Left colon (tissue), 1 donor: ENCODE data around the gene AK7.

DNA sequence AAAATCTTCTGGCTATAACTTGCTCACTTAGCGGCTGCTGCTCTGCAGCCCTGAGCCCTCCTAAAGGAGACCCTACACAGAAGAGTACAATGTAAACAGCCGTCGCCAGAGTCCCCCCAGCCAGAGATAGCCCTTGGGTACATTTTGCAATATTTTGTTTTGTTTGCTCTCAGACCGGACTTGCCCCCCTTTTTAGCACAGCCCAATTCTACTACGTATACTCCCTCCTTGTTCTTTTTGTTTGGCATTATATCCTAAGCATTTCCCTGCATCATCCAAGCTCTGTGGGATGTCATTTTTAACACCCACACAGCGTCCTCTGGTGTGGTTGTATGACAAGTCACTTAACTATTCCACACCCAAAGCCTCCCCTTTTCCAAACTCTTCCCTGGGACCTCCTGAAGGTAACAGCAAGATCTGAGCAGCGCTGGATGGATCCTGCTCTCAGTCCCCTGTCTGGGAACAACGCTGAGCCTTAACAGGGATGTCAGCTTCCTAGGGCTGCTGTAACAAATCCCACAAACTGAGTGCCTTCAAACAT is 25.4 kb upstream of the TCL1B start:
- PRO-cap, result no peak

DNA sequence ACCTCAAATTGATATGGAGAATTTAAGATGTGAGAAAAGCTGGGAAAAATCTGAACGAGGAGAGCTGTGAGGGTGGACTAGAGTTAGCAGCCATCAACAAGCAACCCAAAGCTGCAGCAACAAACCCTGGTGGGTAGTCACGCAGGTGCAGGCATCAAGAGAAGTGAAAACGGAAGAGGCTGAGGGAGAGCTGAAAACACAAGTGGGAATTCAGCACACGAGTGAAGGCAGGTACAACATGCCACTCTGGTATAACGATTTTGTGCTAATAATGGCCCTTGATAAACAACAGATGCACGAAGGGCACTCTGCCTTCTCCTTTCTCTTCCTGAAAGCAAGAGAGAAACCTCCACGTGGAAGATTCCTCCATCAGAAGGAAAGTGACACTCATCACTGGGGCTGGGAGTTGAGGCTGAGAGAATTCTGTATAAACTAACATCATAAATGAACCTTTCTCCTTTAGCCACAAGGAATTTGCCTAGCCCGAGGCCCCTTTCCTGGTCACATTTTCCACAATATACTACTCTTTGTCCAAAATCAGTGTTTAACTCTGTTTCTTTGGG is 11.6 kb downstream of the TCL1B start:
- PRO-cap, result no peak

DNA sequence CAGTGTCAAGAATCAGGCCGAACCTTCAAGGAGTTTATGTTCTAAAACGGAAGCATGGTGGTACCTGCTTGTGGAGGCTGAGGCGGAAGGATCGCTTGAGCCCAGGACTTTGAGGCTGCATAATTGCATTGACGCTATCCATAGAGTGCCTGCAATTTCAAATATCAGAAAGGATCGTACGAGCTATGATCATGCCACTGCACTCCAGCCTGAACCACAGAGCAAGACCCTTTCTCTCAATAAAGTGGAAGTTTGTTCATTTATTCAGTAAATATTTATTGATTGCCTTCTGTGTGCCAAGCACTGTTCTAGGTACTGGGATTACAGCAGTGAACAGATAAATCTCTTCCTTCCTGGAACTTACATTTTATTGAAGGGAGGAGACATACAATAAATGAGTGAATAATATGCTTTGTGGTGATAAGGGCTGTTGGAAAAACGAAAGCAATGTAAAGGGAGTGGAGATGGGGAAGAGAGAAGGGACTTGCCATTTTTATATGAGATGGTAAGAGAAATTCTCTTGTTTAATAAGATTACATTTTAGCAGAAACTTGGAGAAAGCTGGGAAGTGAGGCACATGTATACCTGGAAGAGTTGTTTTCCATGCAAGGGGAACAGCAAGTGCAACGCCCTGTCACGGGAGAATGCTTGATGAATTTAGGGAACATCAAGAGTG is 1.6 kb downstream of the GSKIP start:
- PRO-cap, result bidirectional peak, plus-strand start at position 452 of the sequence, minus-strand start at position 339 of the sequence

DNA sequence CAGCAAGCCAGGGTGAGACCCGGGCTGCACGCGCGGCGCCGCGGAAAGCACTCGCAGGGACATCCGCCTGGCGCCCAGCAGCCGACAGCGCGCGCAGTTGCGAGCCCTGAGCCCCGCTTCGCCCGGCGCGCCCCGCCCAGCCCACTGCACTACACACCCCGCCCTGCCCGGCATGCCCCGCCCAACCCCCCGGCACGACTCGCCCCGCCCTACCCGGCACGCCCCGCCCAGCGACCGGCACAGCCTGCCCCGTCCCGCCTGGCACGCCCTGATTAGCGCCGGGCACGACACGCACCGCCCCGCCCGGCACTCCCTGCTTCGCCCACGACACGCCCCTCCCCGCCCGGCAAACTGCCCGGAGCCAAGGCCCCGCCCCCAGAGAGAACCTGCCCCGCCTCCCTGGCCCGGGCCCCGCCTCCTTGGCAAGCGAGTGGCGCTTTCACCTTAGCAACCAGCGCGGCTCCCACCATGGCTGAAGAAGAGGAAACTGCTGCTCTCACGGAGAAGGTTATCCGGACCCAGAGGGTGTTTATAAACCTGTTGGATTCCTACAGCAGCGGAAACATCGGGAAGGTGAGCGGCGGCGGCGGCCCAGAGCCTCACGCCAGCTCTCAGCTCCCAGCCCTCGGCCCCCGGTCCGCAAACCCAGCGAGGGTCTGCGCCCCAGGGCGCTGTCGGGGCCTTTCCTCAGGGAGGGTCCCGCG is at the start of gene AK7:
TSS of gene AK7 (plus strand) at position 442 of the 704 bp plus-strand sequence.
- PRO-cap, result bidirectional peak, plus-strand start at position 469 of the sequence, minus-strand start at position 93 of the sequence; unidirectional peak, plus-strand start at position 559 of the sequence

DNA sequence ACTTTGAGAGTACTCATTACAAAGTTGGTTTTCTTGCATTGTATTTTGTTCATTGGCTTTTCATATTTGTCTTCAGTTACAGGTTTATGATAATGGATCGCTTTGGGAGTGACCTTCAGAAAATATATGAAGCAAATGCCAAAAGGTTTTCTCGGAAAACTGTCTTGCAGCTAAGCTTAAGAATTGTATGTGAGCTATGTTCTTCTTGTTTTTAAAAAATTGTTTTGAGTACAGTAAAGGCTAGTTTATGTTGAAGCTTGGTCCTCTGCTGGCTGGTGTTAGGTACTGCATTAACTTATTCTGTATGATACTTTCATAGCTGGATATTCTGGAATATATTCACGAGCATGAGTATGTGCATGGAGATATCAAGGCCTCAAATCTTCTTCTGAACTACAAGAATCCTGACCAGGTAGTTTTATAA is 55.6 kb downstream of the VRK1 start:
- PRO-cap, result no peak

DNA sequence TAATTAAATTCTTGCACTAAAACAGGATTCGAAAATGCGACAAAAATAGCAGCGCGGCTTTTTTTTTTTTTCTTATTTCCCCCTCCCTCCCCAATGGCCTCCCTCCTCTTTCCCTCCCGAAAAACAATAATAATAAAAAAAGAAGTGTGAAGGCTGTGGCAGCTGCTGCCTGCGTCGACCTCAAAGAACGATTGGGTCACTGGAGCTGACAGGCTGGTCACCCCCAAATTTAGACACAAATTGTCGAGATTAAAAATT is 1041.6 kb downstream of the VRK1 start:
- PRO-cap, result no peak

- PRO-cap, result no peak
Measured at GRCh38 chr14:98351637-98351916, 920.4 kb downstream of the BCL11B start.

- PRO-cap, result no peak
Measured at GRCh38 chr14:98624659-98625004, 647.4 kb downstream of the BCL11B start.

DNA sequence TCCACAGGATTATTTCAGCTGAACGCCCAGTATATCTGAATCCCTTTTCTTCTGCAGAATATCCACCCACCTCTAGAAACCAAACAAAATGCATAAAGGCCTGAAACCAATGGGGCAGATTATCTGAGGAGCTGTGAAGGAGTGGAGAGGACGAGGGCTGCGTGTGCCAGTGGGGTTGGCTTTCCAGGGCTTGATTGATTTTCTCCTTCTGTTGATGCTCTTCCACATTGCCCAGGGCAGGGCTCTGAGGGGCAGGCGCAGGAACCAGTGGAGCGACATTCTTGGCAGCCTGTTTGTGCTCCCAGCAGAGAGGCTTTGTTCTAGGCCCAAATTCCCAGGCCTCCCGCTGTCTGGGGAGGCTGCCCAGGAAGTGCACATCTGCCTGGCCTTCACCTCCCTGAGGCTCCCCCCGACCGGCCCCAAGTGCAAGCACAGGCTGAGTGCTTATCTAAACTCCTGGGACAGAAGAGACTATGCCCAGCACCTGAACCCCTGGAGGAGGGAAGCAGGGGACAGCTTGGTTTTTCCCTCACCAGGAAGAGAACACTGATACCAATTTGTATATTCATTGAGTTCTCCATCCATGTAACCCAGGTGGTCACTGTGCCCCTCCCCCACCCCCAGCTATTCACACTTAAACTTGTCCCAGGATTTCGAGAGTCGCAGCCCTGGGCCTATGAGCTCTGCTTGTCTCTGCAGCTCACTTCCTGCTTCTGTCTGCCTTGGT is 452.5 kb downstream of the BCL11B start:
- PRO-cap, result no peak

DNA sequence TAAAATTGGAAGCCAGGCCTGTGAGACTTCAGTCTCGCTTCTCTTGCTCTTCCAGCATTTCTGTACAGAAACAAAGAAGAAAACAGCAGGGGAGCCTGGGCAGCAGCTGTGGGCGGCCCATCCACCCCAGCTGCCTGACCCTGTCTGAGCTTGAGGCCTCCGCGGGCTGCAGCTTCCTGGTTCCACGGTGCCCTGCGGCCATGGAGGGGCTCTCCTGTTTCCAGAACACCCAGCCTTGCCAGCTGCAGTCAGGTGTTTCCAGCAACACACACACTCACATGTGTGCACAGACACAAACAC is 178.1 kb downstream of the BCL11B start:
- PRO-cap, result no peak

DNA sequence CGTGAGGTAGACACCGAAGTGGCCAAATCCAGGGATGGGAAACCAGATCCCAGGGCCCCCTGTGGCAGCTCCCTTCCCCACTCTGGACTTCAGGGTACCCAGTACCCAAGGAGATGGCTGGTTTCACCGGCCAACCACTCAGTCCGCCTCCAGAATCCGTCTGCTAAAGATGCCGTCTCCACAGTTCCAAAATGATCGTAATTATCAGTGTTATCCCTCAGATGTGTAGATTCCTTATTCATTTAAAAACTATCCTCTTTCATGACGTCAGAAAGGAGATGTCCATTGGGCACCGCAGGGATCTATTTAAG is 90.3 kb downstream of the BCL11B start:
- PRO-cap, result no peak

DNA sequence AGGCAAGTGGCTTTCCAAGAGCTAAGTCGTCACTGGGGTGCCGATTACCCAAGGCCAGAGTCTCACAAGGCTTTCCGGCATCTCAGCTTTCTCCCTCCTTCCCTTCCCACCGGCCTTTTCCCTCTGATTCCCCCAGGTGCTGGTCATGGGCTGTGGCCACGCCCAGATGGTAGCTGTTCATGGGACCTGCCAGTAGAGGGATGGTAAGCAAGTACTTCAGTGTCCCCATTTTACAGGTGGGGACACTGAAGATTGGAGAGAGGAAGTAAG is 47.6 kb downstream of the BCL11B start:
- PRO-cap, result no peak

DNA sequence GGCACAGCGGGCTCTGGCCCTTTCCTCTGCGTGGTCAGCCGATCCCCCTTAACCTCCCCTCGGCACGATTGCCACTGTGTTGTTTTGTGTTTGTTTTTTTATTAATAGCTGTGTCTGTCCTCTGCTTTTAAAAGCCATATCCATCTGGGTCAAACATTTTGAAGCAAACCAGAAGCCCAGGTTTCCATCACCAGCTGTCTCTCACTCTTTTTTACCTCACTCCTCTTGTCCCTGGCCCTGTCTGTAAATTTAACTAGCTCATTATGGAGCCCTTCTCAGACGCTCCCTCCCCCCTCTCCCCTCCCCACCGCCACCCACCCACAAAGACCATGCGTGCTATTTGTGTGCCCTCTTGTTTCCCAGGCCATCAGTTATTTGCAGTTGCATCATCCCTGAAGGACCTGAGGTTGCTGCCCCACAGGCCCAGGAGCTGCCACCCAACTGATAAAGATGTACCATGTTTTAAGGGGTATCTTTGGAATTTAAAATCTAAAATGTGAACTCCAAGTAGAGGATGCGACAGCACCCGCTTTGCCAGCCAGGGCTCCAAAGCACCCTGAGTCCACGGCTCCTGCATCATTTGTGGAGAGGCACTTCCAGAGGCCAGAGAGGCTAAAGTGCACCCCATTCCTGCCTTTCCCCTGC is 3.9 kb downstream of the BCL11B start:
- PRO-cap, result no peak

- PRO-cap, result bidirectional peak, plus-strand start at chr14:99274799, minus-strand start at chr14:99274624
Measured at GRCh38 chr14:99274300-99275156, 2.5 kb upstream of the BCL11B start.

GRCh38 chr14:99320024-99320633 is 48.1 kb upstream of the BCL11B start:
- PRO-cap, result no peak

DNA sequence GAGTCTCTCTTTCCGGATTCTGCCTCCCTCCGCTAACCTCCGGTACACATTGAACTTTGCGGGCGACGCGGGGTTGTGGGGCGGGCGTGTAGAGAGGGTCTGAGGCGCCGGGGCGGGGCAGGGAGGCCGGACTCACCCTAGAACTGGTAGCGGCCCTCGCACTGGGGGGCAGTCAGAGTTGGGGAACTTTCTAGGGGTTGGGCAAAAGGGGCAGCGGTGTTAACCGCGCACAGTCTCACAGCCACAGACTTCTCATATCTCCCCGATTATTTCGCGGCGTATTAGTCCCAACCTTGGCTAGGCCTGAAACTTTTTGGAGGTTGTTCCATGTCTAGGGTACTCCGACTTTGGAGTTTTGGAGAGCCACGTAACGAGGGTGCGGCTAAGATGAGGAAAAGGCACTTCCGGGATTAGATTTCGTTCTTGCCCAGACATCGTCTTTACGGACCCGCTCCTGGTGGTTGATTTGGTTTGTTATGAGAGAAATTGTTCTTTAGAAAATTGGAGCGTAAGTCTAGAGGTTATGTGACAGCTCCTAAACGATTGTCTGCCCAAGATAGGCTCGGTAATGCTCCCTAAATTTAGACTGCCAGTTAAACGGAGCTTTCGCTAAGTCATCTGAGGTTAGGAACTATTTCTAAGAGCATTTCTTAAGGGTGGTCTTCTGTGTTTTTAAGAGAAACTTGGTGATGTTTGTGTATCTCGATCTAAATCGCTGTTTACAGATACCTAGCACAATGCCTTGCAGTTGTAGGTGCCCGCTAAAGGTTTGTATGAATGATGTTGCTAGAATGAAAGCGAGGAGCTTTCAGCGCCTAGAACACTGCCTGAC is 580 bp downstream of the CCNK start:
- PRO-cap, result bidirectional peak, plus-strand start at position 430 of the sequence, minus-strand start at position 389 of the sequence

- PRO-cap, result no peak
Measured at GRCh38 chr14:99512577-99513221, 31.5 kb downstream of the CCNK start.

DNA sequence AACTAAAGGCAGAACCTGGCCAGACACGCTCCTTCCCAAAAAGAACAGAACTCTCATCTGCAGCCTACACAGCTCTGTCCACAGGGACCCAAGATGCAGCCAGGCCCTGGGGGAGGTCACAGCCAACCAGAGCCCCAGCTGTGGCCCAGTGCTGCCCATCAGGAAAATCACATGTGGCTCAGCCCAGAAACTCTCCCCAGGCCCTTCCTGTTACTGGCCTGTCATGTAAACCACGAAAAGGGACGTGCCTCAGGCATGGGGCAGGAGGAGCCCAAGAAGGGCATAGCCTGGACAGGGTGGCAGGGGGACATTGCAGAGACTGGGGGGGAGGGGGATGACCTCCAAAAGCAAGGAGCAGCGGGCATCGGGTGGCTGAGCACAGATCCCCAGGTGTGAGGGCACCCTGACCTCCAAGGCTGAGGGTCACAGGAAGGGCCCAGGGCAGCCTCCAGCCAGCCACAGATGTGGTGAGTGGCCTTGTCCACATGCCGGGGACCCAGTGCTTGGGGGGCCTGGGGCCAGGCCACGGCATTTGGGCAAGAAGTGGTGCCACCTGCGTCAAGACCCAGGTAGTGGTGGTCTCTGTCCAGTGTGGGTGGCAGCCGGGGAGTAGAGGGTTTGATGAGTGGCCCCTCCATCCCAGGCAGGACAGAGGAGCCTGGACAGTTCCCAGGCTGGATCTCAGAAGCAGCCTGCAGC is 33.2 kb downstream of the CCNK start:
- PRO-cap, result no peak

- PRO-cap, result no peak
Measured at GRCh38 chr14:99522399-99523044, 41.3 kb downstream of the CCNK start.

- PRO-cap, result no peak
Measured at GRCh38 chr14:99531246-99531637, 50.0 kb downstream of the CCNK start.